Pericardium (tissue), 1 donor: ENCODE data around the genes ARPIN and CRTC3.

DNA sequence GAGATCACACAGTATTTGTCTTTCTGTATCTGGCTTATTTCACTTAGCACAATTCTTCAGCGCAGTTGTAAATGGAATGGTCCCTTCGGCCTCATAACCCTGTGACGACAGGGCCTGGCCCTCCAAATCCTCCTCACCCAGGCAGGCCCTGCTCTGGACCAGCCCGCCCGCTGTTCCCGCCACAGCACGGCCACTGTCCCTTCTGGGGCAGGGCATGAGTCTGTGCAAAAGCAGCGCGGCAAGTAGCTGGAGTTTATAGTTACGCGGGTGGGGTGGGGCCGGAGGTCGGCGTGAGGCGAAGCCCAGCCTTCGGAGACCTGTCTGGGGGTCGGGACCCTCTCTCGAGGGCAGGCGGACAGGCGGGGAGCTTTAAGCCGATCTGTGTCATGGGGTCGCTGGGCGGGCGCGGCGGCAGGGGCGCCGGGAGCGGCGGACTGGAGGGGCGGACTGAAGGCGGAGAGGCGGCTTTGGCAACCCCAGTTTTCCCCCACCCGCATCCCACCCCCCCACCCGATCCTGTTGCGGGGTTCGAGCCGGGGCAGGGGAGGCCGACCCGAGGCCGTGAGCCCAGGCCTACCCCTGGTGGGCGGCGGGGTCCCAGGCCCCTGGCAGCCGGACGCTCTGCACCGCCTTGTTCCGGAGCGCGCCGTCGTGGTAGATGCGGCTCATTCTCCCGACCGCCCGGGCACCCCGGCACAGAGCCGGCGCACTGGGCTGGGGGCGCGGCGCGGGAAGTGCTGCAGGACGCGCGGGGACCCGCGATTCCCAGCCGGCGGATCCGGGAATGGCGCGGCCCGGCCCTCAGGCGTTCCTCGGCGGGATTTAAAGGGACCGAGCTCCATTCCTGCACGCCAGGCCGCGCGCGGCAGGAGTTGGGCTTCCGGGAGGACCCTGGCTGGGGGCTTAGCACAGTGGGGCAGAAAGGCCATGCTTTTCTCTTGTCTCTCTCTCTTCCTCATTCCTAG, at the start of gene ARPIN:
Gene ARPIN (minus strand): TSS at position 786 of the 965 bp plus-strand sequence.
- RRBS = 2% methylated on average over 43 of the region's 83 CpGs

DNA sequence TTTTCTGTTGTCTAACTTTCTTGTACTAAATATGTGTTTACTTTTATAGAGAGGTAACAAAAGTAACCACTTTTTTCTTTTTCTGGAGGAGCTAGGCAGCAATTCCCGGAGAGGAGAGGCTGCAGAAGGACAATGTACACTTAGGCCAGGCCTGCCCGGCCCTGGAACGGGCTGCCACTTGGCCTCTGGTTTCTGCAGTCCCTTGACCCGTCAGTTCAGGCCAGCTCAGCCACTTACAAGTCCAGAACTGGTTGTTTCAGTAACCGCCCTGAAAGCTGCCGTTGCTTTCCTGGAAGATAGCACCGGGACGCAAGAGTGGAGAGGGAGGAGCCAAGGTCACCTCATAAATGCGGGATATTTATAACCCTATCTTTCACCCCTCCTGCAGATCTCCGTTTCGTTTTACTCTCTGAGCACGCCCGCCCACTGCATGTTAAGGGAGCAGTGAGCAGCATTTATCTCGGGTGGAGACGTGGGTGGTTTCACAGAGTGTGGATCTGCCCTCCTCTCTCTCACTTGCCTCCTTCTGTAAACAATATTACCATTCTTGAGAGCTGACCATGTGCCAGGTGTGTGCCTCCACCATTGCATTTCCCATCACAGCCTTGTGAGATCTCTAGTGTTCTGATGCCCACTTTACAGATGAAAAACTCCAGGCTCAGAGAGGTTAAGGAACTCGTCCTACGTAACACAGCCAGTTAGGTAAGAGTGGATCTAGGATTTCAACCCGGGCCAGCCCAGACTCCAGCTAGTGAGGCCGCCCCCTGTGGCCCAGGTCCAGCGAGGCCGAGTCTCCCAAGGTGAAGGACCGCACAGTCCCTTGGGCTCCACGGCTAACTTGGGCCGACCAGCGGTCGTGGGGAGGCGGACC, 17.0 kb upstream of the SEMA4B start:
- RRBS = 28% methylated on average over 1 of the region's 27 CpGs

GRCh38 chr15:90223438-90224102, 10.2 kb downstream of the CIB1 start:
- RRBS = 79% methylated on average over 3 of the region's 22 CpGs

- RRBS = 88% methylated on average over 2 of the region's 33 CpGs
Measured at GRCh38 chr15:90228360-90229289, 5.1 kb downstream of the CIB1 start.

- RRBS = no CpG with 5 or more reads among the region's 11 CpGs
Measured at GRCh38 chr15:90229290-90229748, 4.4 kb downstream of the CIB1 start.

GRCh38 chr15:90473828-90474473, 55.8 kb upstream of the CRTC3 start:
- RRBS = no CpG with 5 or more reads among the region's 10 CpGs

GRCh38 chr15:90486764-90487234, 42.9 kb upstream of the CRTC3 start:
- RRBS = no CpG with 5 or more reads among the region's 8 CpGs

DNA sequence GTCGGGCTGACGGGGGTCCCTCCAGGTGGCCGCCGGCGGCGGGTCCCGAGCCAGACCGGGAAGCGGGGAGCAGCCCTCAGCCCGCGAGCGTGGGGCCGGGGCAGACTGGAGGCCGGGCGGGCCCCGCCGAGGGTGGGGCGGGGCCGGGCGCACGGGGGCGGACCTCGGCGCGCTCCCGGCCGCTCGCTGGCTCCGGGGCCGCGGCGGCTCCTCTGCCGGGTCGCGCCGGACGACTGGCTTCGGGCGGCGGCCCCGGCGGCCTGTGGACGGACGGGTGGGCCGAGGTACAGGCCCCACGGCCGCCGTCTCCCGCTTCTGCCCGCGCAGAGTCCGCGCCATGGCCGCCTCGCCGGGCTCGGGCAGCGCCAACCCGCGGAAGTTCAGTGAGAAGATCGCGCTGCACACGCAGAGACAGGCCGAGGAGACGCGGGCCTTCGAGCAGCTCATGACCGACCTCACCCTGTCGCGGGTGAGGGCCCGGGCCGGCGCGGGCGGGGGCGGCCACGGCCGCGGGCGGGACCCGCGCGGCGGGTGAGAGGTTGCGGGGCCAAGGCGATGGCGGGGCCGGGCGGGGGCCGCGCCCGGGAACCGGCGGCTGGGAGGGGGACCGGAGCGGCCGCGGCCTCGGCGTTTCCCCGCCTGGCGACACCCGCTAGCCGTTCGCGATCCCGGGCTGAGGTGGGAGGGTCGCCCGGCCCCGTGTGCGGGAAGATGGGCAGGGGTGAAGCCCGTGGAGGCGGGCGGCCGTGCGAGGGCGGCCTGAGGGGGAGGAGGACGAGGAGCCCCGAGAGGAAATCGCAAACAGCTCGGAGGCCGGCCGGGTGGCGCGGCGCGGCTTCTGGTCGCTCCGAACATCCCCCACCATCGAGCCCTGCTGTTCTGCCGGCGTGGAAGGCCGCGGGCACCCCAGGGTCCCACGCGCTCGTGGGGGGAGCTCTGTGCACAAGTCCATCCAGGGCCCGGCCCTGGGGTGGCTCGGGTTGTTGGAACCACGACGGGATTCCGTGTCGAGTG, at the start of gene CRTC3:
Gene CRTC3 (plus strand): TSS at position 189 of the 1,014 bp plus-strand sequence.
- RRBS = 2% methylated on average over 58 of the region's 143 CpGs

GRCh38 chr15:90553371-90553893, 23.7 kb downstream of the CRTC3 start:
- RRBS = no CpG with 5 or more reads among the region's 9 CpGs

- RRBS = no CpG with 5 or more reads among the region's 3 CpGs
Measured at GRCh38 chr15:90561650-90562295, 32.0 kb downstream of the CRTC3 start.

DNA sequence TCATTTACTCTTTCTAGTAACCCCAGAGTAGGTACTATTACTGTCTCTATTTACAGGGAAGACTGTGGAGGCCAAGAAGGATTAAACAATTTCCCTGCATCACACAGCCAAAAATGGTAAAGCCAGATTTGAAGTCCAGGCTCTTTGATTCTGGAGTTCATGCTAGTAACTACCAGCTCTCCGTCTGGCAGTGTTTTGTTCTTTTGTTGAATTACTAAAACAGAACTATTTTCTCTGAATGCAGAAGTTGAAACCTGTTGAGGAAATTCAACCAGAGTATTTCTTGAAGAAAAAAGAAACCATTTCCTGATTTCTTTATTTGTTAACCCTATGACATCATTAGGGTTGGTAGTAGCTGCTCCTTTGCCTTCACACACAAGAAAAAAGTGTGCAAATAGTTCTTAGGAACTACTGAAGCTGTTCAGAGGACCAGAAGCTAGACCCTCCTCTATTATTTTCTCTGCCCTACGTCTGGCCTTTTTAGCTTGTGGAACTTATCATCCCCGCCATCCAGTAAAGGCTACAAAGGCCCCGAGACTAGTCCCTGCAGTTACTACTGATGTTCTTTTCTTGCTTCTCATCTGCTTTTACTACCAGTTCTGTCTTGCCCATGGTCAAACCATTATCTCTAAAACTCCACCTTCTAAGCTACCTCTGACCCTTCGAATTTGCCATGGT, 34.4 kb downstream of the CRTC3 start:
- RRBS = no CpG with 5 or more reads among the region's 5 CpGs

DNA sequence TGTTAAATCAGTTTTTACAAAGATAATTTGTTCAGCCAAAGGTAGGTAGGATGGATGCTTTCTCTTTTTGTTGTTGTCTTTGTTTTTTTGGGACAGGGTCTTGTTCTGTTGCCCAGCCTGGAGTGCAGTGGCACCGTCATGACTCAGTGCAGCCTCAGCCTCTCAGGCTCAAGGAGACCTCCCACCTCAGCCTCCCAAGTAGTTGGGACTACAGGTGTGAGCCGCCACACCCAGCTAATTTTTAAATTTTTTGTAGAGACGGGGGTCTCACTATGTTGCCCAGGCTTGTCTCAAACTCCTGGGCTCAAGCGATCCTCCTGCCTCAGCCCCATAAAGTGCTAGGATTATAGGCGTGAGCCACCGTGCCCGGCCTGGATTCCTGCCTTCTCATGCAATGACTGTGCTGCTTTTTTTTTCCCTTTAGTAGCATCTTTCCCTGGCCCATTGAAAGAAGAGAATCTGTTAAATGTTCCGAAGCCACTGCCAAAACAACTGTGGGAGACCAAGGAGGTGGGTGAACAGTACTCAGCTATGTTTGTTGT, 87.8 kb downstream of the CRTC3 start:
- RRBS = no CpG with 5 or more reads among the region's 8 CpGs

- RRBS = no CpG with 5 or more reads among the region's 15 CpGs
Measured at GRCh38 chr15:90638112-90638989, 78.8 kb upstream of the BLM start.

GRCh38 chr15:90815057-90815763, 53.2 kb upstream of the FURIN start:
- RRBS = no CpG with 5 or more reads among the region's 15 CpGs

GRCh38 chr15:90836233-90836903, 32.0 kb upstream of the FURIN start:
- RRBS = no CpG with 5 or more reads among the region's 8 CpGs

- RRBS = no CpG with 5 or more reads among the region's 15 CpGs
Measured at GRCh38 chr15:90883729-90884226, 526 bp upstream of the FES start.

- RRBS = no CpG with 5 or more reads among the region's 27 CpGs
Measured at GRCh38 chr15:90884943-90886002, 969 bp downstream of the FES start.

GRCh38 chr15:90892799-90893591, 8.7 kb downstream of the FES start:
- RRBS = no CpG with 5 or more reads among the region's 30 CpGs

DNA sequence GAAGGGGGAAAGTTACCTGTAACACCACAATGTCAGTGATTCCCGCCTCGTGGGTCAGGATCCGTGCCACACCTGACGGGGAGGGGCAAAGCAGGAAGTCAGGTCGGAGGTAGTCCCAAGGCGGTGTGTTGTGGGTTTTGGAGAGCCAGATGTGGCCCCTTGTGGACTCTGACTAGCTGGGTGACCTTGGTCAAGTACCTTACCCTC, 407 bp downstream of the HDDC3 start:
- RRBS = no CpG with 5 or more reads among the region's 6 CpGs

GRCh38 chr15:90932246-90932424, 214 bp downstream of the HDDC3 start:
- RRBS = 2% methylated on average over 7 of the region's 15 CpGs